Pulmonary artery (tissue), 1 donor: ENCODE data around the gene ETFDH.

- PRO-cap = no peak
Observed at GRCh38 chr4:154615147-154615507, 2.7 kb upstream of the FGG start.

GRCh38 chr4:154973661-154974181, 192.6 kb downstream of the RBM46 start:
- PRO-cap = no peak

DNA sequence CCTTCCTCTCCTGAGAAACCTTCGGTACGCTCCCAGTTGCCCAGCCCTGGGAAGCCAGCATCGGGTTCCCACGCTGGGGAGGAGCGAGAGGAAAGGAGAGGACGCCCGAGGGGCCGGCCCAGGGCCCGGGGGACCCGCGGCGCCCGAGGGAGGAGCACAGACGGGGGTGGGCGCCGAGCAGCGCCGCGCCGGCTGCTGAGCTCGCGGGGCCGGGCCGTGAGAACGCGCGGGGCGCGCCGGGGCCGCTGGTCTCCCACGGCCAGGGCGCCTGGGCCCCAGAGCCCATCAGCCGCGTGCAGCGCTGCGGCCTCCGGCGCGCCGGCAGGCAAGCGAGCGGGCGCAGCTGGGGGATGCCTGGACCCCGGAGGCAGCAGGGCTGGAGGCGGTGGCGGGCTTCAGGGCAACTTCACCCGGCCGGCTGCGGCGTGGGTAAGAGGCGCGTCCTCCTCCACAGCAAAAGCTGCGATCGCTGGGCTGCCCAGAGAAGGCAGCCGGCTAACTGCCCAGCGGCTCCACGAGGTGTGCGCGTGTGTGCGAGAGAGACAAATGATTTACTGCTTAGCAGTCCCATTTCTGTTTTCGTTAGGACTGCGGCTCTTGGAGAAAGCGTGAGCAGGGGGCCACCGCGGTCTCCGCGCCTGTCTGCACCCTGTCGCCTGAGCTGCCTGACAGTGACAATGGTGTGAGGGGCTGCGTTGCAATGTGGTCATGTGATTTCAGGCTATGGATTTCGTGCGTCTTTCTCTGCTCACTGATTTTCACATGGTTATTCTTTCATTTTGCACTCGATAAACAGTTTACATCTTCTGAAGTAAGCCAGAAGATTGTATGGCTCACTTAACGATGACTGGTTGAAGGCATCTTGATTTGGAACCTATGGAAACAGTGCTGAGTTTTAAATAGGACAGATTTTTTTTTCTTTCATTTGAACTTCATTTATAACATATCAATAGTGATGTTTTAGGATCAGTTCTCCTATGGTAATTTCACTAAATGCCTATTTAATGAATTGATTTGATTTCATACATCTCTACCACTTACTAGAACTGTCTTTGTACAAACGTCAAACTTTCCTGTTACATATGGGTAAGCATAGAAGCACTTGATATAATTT, 1.2 kb downstream of the GUCY1A1 start:
- PRO-cap = unidirectional peak, plus-strand start at position 159 of the sequence; unidirectional peak, plus-strand start at position 278 of the sequence; bidirectional peak, plus-strand start at position 601 of the sequence, minus-strand start at position 461 of the sequence; unidirectional peak, minus-strand start at position 658 of the sequence

DNA sequence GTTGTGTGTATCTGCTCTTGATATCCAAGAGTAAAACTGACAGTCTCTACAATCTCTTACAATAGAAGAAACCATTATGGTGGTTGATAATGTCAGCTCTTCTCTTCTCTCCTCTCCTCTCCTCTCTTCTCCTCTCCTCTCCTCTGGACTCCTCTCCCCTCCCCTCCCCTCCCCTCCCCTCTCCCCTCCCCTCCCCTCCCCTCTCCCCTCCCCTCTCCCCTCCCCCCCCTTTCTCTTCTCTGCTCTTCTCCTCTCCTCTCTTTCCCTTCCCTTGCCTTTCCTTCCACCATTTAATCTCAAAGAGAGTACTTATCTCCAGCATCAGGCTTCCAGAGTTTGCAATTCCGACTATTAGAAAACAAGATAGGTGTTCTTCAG, 6.2 kb downstream of the TDO2 start:
- PRO-cap = no peak

DNA sequence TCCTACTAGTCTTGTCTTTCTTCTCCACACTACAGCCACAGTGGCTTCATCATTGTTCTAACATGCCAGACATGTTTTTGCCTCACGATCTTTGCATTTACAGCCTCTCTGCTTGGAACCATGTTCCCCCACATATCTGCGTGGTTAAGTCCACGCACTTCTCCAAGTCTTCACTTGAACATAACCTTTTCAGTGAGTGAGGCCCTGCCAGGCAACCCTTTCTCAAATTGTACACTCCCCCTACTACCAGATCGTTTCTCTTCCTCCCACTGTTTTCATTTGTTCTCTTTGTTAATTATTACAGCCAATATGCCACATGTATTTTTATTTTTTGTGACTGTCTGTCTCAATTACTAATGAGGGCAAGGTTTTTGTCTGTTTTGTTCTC, 18.3 kb downstream of the CTSO start:
- PRO-cap = no peak

GRCh38 chr4:156950944-156952119, 20.3 kb downstream of the PDGFC start:
- PRO-cap = no peak

- PRO-cap = no peak
Observed at GRCh38 chr4:156954139-156955158, 17.1 kb downstream of the PDGFC start.

- PRO-cap = no peak
Observed at GRCh38 chr4:157996106-157996368, 176.8 kb downstream of the GASK1B start.

GRCh38 chr4:158169828-158170062, 3.1 kb downstream of the GASK1B start:
- PRO-cap = no peak

DNA sequence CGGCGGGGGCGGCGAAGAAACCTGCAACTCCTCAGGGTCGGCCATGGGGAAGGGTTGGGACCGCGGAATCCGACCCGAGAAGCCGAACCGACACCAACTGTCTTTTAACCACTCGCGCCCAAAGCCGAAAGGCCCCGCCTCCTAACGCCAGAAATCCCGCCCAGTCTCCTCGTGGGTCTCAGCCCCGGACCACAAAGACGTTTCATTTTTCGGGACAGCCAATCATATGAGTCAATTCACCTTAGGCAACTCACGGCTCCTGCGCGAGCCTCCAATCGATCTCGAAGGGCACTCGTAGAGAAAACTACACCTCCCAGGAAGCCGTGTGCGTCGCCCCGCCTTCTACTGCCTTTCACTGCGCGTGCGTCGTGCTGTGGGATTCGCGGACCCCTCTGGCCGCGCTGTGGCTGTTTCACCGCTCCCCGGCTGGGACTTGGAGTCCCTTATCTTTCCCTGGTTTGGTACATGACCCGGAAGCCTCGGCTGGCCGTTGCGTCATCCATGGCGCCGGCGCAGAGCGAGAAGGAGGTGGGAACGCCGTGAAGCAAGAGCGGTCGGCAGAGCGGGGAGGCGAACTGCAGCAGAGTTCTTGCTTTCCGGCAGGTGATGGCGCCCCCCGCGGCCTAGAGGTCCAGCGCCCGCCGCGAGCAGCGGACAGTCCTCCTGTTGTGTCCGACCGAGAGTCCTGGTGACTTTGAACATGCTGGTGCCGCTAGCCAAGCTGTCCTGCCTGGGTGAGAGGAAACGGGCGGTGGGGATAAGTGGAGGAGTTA, at the start of gene ETFDH:
Gene ETFDH, plus strand, starts transcription at position 540 of the 773 bp plus-strand sequence.
- PRO-cap = bidirectional peak, plus-strand start at position 379 of the sequence, minus-strand start at position 99 of the sequence; bidirectional peak, plus-strand start at position 560 of the sequence, minus-strand start at position 435 of the sequence

DNA sequence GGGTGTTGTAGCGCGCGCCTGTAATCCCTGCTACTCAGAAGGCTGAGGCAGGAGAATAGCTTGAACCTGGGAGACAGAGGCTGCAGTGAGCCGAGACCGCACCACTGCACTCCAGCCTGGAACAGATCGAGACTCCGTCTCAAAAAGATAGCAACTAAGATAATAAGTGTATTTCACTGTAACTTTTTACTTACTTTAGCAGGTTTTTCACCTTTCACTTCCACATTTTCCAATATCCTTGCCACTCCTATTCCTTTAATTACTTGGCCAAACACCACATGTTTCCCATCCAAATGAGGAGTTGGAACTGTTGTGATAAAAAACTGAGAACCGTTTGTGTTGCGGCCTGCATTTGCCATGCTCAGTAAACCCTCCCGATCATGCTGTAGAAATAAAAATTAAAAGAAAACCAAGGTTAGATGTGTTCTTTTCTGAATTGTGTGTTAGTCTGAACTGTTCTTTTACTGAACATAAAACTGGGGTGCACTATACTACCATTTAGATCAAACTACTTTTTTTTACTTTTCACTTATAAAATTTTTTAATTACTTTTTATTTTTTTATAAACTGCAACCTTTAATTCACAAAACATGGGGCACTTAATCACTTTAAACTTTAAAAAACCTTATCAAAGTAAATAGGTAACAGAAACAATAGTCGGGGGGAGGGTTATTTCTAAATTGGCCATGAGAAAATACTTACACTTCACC, 6.2 kb downstream of the PPID start:
- PRO-cap = no peak

DNA sequence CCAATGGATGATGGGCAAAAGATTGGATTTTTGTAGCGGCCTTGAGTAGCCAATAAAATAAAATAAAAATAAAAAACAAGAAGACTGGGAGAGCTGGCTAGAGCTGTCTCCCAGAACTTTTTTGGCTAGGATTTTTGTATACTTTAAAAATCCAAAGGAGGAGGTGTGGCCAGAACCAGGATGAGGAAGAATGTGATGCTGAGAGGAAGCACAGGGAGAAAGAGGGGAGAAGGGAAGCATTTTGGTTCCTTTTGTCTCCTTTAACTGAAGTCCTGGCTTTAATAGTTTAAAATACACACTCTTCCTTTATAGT, 2.0 kb upstream of the FNIP2 start:
- PRO-cap = unidirectional peak, plus-strand start at position 178 of the sequence

DNA sequence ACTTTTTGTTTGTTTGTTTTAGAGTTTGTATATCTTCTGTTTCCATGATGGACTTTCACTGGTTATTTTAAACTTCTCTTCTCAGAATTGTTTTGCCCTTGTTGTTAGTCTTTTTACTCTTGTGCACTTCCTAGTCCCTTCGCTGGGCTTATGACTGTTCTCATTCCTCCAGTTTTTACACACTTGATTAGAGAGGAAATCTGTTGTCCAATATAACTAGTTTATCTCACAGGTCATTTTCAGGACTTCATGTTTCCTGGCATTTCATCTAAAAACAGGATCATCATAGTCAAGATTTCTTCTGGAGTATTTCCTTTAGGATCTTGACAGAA, 2.9 kb downstream of the FNIP2 start:
- PRO-cap = no peak

DNA sequence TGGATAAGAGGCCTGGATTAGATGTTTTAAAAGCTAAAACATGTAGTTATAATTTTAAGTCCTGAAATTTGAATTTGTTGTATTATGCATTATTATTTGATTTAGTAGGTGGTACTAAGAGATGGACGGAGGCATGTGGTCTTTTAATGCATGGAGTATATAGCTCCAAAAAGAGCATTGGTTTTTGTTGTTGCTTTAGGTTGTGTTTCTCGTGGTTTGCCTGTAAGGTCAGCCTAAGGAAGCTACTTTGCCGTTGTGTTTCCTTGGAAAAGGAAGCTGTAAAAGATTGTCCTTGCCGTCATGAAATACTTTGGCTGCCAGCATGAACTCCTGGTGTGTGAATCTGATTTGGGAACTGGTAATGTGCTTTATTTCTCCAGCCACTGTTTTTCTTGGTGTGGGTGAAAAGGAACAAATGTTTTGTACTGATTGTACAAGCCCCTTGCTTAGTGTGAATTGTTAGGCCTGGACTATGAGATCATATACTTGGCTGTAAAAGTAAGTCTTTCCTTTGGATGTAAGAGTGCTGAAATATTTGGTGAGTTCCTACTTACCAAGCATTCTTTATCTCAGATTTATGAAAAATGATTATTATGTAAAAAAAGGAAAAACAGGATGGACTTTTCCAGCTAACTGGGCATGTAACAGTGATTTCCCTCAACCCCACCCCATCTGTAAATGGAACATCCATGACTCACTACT, 6.2 kb downstream of the FNIP2 start:
- PRO-cap = no peak

- PRO-cap = no peak
Observed at GRCh38 chr4:158817712-158818456, 49.1 kb downstream of the FNIP2 start.

GRCh38 chr4:158821200-158821683, 52.4 kb downstream of the FNIP2 start:
- PRO-cap = unidirectional peak, plus-strand start at chr4:158821468

GRCh38 chr4:159117954-159118387, 15.1 kb downstream of the RAPGEF2 start:
- PRO-cap = no peak

GRCh38 chr4:159248662-159249287, 145.9 kb downstream of the RAPGEF2 start:
- PRO-cap = no peak

GRCh38 chr4:159266767-159267280, 163.9 kb downstream of the RAPGEF2 start:
- PRO-cap = no peak

- PRO-cap = no peak
Observed at GRCh38 chr4:159280268-159280901, 177.5 kb downstream of the RAPGEF2 start.